Vermiform appendix (tissue), 1 donor: Measurements from ENCODE around the gene TUT4.

DNA sequence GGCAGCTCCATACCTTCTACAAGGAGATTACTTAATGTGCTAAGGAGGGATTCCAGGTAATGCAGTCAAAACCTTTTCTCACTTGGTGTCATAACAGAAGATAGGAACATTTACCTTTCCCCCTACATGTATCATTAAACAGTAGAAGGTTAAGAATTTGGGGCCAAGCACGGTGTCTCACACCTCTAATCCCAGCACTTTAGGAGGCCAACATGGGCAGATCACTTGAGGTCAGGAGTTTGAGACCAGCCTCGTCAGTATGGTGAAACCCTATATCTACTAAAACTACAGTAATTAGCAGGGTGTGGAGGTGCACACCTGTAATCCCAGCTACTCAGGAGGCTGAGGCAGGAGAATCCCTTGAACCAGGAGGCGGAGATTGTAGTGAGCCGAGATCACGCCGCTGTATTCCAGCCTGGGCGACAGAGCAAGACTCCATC, 4.8 kb downstream of the PRPF38A start:
- PRO-cap: no peak

- PRO-cap: bidirectional peak, plus-strand start at chr1:52552800, minus-strand start at chr1:52552777; bidirectional peak, plus-strand start at chr1:52553130, minus-strand start at chr1:52553092
Observed at GRCh38 chr1:52552565-52553322, at the start of gene TUT4. TUT4 (minus strand) TSS chr1:52553092.

- PRO-cap: no peak
Observed at GRCh38 chr1:52637478-52637961, 4.6 kb downstream of the SHISAL2A start.

GRCh38 chr1:52659781-52660310, 26.9 kb downstream of the SHISAL2A start:
- PRO-cap: no peak

DNA sequence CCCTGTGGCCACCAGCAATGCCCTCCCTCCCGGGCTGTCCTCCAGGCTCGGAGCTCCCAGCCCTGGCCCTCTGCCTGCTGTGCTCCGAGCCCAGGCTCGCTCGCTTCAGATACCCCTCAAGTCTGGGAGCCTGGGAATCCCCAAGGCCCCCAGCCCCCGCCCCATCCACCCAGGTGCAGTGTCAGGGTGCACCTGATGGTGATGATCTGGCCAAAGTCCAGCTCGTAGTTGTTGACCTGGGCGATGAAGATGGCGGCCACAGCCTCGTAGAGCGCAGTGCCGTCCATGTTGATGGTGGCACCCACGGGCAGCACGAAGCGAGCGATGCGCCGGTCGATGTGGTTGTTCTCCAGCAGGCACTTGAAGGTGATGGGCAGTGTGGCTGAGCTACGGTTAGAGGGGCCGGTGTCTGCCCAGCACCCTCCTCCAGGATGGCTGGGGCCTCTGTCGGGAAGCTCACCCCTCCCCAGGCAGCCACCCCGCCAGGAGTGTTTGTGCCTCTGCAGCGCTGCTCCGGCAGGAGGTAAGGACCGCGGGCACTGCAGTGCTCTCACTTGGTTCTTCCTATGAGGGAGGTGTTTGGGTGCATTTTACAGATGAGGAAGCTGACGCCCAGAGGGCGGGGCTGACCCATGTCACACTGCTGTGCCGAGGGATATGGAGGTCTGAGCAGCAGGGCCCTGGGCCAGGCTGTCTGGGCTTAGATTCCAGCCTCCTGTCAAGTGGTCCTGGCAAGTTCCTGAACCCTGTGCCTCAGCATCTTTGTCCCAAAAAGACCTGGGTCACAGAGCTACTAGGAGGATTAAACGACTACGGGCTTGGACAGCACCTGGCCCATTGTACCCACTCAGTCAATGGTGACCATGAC, 28.6 kb downstream of the PODN start:
- PRO-cap: unidirectional peak, minus-strand start at position 566 of the sequence

DNA sequence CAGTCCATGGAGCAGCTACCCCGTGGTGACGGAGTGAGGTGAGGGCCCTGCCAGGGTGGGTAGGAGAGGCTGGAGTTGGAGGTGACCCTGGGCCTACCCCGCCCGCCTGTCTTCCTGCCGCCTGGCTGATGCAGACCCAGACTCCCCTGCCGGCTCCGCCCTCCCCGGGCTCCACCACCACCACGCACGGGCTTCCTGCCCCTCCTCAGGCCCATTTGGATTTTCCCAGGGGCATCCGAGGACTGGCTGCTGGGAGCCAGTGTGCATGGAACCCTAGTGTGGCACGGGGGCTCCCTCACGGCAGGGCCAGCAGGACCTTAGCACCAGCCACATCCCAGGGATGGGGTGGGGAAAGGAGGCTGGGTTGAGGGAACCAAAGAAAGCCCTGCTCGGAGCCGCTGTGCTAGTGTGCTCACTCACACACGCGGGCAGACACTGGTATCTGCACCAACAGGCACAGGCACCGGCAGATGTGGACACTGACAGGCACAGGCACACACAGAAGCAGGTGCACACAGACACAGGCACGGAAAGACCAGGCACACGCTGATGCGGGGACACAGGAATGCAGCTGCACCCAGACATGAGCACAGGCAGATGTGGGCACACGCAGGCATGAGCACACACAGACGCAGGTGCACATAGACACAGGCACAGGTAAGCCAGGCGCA, 32.7 kb downstream of the PODN start:
- PRO-cap: no peak

GRCh38 chr1:53219520-53219884, 932 bp downstream of the CZIB start:
- PRO-cap: no peak

GRCh38 chr1:53238109-53238395, 266 bp downstream of the MAGOH start:
- PRO-cap: no peak

DNA sequence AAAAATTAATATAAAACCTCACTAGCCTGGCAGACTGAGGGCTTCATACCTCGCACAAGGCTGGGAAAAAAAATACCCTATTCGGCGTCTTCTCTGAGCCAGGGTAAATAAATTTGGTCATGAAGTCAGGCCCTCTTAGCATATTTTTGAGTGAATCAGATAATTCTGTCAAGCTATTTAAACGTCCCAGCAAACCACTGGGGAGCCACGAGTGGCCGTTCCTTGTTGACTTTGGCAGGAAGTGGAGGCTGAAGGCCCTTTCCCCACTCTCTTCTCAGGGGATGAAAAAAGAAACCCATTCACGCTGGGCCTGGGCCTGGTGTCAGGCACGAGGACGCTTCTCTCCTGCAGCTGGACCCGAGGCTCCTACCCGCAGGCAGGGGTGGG, 53.1 kb downstream of the DMRTB1 start:
- PRO-cap: no peak

DNA sequence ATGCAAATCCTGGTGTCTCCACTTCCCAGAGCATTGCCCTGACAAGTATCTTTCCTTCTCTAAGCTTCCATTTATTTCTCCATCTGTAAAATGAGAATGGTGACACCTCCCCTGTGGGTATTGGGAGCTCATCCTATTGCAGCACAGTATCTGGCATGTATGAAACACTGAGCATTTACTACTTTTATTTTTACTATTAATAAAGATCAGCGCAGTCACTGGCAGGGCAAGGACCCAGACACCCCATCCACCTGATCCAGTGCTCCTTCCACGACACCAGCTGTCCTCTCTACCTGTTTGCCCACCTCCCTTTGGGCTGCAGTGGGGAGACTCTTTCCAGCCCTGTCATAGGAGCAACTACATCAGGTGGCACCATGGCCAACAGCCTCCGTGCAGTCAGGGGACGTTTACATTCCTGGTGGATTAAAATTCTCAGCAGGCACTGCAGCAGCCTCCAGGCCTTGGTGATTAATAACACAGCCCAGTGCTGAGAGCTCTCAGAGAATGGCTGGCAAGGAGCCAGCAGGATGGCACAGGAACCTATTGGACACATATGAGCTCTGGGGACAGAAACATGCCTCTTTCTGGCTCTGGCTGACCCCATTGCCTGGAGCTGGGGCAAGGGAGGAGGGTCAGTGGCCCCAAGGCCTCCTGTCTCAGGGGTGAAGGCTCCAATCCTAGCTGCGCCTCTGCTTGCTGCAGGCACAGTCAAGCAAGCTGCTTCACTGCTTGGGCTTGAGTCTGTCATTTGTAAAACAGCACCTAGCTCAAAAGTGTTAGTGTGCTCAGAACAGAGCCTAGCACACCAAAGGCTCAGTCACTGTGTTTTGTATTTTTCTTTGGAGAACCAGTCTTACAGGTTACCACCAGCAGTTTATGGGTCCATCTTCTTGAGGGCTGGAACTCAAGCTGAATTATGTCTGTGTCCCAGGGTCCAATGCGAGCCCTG, 113.3 kb downstream of the DMRTB1 start:
- PRO-cap: no peak

DNA sequence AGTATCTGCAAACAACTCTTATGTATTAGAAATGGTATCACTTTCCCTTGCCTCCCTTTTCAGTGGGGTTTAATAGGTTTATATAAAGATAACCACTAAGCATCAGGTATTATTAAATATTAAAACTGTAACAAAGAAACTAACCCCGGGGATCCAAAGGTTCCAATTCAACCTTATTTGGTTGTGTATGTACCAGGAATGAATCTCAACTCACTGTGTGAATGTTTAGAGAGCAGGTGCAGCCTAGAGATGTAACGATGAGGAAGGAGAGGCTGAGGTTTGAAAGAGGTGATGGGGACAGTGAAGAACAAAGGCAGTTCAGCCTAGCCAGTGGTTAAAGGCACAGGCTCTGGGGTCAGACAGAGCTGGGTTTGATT, 579 bp downstream of the YIPF1 start:
- PRO-cap: no peak

DNA sequence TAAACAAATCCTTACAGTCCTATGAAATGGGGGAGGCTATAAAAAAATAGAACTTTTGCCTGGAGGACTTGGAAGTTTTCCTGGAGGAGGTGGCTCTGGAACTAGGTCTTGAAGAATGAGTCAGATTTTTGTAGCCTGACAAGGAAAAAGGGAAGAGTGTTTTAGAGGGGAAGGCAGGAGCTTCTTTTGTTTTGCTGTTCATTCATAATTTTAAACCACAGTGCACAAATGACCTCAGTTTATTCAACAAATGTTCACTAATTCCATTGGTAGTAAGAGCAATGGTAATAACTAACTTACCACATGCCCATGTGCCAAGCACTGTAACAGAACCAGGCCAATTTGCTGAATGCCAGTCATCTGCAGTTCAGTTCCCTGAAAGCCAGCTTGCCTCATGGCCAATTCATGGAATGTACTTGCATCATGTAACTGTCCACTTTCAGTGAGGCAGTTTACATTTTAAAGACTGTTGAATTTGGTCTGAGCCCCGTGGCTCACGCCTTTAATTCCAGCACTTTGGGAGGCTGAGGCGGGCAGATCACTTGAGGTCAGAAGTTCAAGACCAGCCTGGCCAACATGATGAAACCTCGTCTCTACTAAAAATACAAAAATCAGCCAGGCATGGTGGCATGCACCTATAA, 2.8 kb downstream of the DIO1 start:
- PRO-cap: no peak

- PRO-cap: no peak
Observed at GRCh38 chr1:54175941-54176242, 23.1 kb upstream of the CDCP2 start.

DNA sequence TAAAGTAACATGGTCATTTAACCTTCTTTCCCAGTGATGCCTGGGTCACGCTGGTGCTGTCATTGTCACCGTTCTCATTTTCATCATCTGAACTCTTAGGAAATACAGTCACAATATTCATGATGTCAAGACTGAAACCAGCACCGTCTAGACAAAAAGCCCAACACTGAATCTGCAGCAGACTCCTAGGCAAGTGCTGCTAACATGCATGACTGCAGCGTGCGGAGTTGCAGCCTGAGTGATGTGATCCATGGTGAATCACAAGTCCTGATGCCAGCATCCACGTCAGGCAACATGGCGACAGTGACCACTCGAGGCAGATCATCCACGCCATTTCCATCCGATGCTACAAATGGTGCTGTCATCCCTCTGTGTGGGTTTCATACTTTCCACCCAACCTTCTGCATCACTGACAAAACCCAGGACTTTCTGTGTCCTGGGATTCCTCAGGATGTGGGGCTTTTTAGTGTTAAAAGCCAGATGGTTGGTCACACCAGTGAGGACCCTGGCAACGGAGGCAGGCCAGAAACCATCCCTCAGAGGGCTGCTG, 37.7 kb downstream of the MRPL37 start:
- PRO-cap: no peak

GRCh38 chr1:54238846-54239410, 39.0 kb downstream of the MRPL37 start:
- PRO-cap: no peak

- PRO-cap: no peak
Observed at GRCh38 chr1:54298326-54299596, 98.8 kb downstream of the MRPL37 start.

- PRO-cap: no peak
Observed at GRCh38 chr1:54332719-54333498, 132.9 kb downstream of the MRPL37 start.

DNA sequence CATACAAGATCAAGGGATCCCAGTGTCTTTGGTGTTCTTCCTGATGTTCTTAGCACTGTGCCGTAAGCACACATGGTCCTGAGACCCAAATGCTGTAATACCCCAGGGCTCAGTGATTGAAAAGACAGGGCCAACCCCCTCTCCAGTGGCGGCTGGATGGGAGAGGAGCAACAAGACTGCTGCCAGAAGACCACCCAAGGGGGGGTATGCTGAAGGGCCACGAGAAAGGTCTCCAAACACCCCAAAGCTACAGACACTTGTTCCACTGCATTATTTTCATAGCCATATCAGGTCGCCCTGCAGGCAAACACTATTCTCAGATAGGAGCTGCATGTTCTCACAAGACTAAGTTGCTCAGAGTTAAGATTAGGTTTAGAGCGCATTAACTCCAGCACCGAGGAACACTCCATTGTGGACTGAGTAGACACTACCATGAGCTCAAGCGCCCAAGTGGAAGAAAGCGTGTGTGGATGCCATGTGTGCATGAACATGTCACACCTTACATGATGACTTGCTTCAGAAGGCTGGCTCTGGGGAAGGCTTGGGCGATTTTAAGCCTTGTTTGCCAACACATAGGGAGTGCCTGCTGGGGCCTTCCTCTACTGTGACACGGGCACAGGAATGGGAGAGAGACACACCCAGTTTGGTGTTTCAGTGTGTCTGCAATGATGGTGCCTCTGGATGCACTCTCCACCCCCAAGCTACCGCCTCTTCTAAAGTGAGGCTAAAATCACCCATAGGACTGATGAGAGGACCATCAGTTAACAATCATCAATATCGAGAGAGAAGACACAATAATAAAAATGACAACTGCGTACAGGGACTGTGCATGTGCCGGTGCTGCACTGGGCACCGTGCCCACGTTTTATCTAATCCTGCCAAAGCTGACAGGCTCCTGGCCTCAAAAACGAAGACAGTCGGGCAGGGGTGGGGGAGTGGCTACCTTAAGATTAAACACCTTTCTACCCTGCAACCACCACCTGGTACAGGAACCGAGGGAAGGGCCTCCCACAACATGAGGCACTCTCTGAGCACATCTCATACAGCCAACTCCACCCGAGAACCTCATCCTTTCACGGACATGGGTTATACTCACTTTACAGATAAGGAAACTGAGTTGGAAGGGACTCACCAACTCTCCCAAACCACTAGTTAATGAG, 171.3 kb downstream of the MRPL37 start:
- PRO-cap: no peak

GRCh38 chr1:54372955-54373651, 173.1 kb downstream of the MRPL37 start:
- PRO-cap: no peak

DNA sequence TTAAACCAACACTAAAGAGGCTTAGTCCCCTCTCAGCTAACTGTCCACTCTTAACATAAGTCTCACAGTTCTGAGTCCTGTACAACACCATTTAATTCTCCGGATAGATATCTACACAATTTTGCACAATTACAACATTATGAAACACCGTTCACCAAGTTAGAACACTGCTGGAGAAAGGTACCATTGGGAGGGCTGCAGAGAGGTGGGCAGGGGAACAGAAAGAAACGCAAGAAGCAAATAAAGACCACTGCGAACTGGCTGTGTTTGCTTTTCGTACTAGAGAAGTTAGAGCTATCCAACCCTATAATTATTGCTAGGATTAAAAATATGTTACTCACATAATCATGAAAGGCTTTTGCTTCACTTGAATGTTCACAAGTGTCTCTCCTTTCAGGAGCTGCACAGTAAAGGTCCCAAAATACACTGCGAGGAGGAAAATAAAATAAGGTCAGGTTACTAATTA, 146.5 kb upstream of the ACOT11 start:
- PRO-cap: no peak